Epidermal melanocyte (primary cell): ENCODE measurements around the genes ACTR3C and REPIN1.

DNA sequence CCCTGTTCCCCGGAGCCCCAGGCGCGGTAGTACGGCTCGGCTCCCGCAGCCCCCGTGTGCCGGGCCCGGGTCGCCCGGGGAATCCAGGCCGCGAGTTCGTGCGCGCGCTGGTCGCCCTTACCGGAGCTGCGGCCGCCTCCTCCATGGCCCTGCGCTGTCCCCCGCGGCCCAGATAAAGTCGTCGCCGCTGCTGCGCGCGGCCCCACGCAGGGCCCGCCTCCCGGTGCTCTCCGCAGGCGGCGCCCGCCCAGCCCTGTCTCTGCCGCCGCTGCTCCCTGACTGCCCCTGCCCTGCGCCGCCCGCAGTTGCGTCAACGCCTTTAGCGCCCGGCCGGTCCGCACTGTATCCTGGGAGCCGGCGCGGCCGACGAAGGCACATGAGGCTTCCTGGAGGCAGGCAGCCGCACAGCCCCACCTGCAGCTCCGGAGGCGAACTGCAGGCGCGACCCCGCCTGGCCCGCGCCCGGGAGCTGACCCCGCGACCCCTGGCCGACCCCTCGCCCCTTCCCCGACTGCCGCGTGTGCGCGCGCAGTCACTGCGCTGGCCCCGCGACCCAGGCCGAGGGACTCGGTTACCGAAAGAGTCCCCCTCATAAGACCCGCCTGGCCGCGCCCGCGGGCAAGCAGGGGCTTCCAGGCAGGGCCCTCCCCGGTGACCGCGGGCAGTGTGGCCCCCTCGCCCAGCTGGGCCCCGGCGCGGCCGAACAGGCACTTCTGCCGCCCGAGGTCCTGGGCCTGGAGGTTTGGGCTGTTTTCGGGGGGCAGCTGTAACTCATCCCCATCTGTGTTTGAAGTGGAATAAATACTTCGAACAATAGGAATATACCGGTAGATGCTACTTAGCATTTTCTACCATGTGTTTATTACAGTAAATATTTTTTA is 90.1 kb upstream of the KRBA1 start:
- RRBS: 3% methylated on average over 52 of the region's 96 CpGs

DNA sequence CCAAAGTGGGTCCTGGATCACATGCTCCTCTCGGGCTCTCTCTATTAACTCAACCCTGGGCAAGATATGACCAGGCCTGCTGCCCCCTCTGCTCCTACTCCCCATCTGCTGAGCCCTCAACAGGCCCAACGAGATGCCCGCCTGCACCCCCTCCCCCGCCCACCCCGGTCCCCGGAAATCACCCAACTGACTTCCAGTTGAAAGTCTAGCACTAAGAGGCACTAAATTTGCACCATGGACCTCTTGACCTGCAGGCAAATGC is 79.0 kb upstream of the KRBA1 start:
- RRBS: no CpG with 5 or more reads among the region's 6 CpGs

- RRBS: 5% methylated on average over 21 of the region's 70 CpGs
These were observed 1.6 kb downstream of the ZNF467 start for GRCh38 chr7:149771456-149772579.

DNA sequence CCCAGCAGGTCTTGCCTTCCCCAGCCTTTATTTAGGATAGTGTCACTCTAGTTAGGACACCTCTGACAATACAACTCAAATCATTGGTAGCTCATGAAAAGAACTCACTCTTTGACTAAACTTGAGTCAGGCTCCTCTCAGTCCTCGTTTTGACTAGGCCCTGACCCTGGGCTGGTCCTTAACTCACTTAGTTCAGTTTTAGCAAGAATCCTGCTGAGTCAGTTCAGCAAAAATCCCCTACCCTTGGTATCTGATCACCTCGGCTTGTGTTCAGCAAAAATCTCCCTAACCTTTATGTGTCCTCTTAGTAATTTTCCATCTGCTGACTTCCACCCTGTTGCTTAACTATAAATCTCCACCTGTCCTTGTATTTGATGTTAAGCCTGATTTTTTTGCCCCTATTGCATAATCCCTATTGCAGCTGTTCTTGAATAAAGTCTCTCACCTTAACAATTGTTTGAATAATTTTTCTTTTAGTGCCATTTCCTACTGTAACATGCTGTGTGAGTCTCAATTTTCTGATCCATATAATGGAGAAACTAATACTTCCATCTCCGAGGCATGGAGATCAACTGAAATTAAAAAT is 2.2 kb upstream of the LRRC61 start:
- RRBS: no CpG with 5 or more reads among the region's 3 CpGs

DNA sequence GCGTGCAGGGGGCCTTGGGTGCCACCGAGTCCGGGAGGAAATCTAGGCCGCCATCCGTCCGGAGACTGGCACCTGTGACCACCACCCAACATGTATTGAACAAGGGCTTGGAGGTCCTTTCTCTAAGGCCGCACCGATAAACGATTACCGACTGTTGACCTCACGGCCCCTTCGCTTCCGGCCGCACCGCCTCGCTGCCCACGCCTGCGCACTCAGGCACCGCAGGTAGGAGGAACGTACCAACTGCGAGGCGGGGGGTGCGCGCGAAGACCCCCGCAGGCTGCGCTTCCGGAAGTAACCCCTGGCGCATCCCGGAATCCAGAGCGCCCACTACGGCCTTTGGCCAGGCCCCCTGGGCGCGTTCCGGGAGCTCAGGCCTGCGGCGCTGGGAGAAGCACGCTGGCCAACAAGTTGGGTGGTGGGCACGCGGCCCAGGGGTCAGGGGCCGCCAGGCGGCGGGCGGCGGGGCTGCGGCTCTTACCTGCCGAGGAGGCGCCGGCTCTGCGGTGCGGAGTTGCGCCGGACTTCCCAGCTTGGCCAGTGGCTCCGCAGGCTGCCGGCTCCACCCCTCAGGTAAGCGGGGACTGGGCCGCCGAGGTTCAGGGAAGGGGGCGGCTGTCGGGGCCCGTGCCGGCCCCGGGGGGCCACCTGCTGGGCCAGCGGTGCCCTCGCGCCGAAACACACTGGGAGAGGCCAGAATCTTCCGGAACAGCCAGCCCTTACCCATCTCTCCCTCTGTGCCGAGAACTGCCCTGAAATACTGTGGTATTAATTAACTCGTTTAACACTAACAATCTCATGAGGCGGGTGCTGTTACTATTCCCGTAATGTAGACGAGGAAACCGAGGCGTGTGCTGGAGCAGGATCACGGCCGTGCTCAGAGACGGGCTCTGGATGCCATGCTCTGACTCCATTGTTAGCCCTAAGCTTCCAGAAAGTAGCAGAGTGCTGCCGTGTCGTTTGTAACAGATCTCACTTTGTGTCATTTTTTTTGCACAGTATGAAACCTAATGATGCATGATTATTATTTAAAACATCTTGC is at the start of gene ACTR3C:
ACTR3C (minus strand) TSS at position 558 of the 1,042 bp plus-strand sequence.
- RRBS: 6% methylated on average over 25 of the region's 80 CpGs

DNA sequence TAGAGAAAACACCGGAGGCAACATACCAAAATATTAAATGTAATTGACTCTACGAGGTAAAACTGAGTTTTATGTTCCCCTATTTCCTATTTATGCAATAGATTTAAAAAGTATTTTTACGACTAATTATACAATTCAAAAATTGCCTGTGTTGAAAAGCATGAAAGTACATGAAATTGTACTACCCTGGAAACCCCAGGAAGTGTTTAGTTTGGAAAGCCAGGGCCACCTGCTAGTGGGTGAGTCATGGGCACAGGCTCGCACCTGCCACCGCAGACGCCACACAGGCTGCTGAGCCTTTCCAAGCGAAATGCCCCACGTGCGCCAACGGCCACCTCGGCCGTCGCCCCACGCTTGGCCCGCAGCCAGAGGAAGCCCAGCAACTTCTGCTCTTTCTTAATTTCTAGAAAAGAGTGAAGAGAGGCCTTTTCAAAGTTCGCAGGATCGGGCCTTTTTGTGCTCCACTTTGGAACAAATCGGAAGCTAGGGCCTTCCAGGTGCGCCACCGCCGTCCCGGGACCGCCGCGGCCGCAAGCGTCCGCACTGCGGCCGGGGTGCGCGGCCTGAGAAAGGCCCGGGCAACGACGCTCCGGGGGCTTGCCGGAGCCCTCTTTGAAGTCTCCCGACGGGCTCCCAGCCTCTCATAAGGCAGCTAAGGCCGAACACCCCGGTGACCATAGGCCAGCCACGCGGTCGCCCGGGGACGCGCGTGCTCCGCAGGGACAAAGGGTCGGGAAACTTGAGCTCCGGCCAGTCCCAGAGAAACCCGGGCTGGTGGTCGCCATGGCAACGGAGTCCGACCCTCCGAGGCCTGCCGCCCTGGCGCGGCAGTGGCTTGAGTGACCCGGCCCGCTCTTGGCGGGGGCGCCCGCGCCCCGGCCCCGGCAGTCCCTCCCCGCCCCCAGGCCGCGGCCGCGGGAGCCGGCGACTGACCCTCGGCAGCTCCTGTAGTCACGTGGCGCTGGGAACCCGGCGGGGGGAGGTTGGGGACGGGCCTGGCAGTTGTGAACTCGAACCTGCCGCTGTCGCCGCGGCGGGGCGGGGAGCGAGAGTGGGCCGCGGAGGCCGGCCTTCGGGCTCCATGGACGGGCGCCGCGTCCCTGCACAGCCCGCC is at the start of gene REPIN1:
REPIN1 (plus strand) TSS at position 1,001 of the 1,114 bp plus-strand sequence.
- RRBS: 3% methylated on average over 50 of the region's 97 CpGs

- RRBS: no CpG with 5 or more reads among the region's 5 CpGs
These were observed 4.6 kb upstream of the ENSG00000284691 start for GRCh38 chr7:150400897-150401171.

DNA sequence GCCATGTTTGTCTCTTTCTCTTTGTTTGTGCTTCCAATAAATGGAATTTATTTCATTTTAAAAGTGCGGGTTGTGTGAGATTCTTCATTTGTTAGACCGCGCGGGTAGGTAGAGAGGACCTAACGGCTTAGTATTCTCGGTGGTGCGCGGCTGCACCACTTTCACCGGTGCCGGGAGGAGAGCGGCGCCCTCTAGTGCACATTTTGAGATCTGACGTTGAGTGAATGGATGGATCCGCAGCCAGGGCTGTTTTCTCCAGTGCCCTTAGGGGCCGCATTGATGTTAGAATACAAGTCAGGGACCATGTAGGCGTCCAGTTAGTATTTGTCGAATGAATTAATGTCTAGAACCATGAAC is 15.5 kb downstream of the ENSG00000284691 start:
- RRBS: no CpG with 5 or more reads among the region's 17 CpGs

- RRBS: no CpG with 5 or more reads among the region's 25 CpGs
These were observed 1.8 kb upstream of the GIMAP8 start for GRCh38 chr7:150448359-150449271.

GRCh38 chr7:150473989-150474641 is 23.7 kb downstream of the GIMAP8 start:
- RRBS: 62% methylated on average over 4 of the region's 11 CpGs

GRCh38 chr7:150503434-150504059 is 11.1 kb upstream of the GIMAP7 start:
- RRBS: no CpG with 5 or more reads among the region's 5 CpGs

- RRBS: no CpG with 5 or more reads among the region's 1 CpG
These were observed 2.5 kb downstream of the GIMAP7 start for GRCh38 chr7:150516901-150517924.

DNA sequence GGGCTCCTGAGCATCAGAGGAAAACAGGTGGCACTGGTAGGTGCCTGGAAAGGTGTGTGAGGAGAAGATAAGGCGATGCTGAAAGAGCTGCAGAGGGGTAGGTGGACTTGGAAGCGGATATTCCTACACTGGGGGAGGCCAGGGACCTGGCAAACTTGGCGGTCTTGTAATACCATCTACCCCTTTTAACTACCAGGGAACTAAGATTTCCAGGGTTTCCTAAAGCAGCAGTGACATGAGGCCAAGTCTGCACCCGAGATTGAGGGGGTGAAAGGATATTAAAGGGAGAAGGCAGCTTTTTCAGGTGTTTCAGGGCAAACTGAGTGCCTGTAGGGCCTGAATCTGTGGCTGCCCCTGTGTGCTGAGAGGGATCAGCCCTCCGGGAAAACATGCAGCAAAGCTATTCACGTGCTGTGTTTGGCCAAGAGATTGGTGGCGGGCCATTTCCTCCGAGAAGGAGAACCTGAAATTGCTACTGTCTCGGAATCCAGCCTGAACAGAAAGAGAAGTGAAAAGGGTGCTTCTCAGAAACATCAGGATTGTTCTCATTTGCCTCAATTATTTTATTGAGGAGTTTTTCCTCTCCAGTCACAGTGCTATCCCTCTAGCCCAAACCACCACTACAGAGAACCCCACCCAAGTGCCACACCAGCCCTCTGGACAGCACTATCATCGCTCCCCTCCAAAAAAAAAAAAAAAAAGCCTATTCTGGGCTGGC is 15.9 kb downstream of the GIMAP5 start:
- RRBS: no CpG with 5 or more reads among the region's 10 CpGs

DNA sequence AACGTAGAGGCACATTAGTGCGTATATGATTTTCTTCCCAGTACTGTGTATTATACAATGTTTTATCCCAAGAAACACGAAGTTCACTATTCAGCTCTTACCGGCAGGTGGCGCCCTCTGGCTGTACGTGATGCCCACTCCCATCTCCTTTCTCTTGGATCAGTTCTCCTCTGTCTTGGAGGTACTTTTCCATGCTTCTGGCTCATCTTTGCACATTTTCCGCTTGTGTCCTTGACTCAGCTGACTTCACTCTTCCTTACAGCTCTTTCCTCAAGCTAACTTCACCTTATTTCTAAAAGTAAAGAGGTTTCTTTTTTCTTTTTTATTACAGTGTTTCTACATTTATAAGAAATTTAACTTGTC is 21.4 kb downstream of the TMEM176B start:
- RRBS: no CpG with 5 or more reads among the region's 7 CpGs

- RRBS: no CpG with 5 or more reads among the region's 5 CpGs
These were observed 6.4 kb downstream of the TMEM176B start for GRCh38 chr7:150793684-150794330.

DNA sequence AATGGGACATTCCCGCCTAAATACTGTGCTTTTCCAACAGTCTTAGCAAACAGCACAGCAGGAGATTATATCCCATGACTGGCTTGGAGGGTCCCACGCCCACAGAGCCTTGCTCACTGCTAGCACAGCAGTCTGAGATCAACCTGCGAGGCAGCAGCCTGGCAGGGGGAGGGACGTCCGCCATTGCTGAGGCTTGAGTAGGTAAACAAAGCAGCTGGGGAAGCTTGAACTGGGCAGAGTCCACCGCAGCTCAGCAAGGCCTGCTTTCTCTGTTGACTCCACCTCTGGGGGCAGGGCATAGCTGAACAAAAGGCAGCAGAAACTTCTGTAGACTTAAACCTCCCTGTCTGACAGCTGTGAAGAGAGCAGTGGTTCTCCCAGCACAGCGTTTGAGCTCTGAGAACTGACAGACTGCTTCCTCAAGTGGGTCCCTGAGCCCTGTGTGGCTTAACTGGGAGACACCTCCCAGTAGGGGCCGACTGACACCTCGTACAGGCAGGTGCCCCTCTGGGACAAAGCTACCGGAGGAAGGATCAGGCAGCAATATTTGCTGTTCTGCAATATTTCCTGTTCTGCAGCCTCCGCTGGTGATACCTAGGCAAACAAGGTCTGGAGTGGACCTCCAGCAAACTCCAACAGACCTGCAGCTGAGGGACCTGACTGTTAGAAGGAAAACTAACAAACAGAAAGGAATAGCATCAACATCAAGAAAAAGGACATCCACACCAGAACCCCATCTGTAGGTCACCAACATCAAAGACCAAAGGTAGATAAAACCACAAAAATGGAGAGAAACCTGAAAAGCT is 7.4 kb downstream of the TMEM176A start:
- RRBS: no CpG with 5 or more reads among the region's 11 CpGs

- RRBS: no CpG with 5 or more reads among the region's 7 CpGs
These were observed 22.9 kb downstream of the TMEM176A start for GRCh38 chr7:150823489-150823776.

DNA sequence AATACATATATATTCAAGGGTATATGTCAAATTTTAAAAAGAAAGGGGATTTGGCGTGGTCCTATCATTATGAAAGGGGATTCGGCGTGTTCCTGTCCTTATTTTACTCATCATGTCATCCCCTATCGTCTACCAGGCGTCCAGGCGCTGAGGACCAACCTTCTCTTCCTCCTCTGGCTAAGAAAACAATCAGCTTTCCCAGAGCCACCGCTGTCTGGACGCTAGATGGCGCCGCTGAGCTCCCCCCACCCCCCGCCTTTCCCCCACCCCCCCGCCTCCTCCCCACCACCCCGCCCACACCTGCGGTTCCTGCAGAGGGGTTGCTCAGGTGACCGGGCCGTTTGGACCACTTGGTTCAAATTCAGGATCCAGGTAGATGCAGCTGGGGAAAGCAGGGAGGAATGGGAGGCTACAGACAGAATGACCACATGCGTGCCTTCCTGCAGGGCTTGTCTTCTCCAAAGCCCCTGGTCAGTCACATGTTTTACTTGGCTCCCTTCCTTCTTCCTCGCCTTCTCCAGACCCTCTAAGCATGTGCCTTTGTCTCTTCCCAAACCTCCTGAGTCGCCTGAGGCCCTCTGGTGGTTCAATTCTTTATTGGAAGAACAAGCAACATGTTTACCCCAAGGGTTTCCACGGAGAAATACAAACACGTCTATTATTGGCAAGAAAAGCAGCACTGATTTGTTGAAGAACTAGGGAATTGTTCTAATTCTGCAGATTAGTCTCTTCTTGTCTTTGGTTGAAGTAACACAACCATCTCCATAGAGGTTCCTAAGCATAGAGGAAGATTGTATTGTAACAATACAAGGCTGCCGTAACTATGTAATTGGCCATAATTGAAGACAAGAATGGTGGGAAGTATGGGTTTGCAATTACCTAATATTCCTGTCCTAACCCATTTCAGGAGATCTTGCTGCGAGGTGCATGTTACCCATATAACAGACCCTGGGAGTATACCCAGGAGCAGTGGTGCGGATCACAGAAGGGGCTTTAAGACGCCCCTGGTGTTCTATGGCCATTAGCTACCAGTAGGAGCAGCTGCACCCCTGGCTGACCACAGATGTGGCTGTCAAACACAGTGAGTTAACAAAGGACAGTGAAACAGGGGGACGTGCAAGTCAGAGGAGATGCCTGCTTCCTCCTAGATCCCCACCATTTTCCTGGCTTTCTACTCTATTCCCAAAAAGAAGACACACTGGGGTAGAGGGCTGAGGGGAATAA is 24.8 kb downstream of the AOC1 start:
- RRBS: no CpG with 5 or more reads among the region's 26 CpGs

DNA sequence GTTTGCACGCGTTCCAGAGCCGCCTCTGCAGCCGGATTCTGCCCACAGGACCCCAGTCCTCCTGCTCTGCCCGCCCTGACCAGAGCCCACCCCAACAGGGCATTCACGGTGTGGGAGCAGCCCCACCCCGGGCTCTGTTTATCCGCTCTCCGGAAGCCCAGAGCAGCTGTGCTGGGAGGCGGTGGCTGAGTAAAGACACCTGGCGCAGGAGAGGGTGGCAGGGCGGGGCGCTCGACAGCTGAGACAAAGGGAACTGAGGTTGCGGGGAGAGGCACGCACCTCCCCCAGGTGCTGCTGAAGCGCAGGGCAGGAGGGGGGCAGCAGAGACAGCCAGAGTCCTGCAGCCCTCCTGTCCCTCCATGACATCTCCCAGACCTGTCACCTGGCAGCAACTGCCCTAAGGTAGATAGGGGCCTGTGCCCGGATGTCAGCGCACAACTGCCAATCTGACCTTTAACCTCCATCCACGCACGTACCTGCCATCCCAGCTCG is 4.2 kb downstream of the KCNH2 start:
- RRBS: 59% methylated on average over 3 of the region's 22 CpGs